Calu3 (cell line): Measurements from ENCODE around the gene MCCC2.

DNA sequence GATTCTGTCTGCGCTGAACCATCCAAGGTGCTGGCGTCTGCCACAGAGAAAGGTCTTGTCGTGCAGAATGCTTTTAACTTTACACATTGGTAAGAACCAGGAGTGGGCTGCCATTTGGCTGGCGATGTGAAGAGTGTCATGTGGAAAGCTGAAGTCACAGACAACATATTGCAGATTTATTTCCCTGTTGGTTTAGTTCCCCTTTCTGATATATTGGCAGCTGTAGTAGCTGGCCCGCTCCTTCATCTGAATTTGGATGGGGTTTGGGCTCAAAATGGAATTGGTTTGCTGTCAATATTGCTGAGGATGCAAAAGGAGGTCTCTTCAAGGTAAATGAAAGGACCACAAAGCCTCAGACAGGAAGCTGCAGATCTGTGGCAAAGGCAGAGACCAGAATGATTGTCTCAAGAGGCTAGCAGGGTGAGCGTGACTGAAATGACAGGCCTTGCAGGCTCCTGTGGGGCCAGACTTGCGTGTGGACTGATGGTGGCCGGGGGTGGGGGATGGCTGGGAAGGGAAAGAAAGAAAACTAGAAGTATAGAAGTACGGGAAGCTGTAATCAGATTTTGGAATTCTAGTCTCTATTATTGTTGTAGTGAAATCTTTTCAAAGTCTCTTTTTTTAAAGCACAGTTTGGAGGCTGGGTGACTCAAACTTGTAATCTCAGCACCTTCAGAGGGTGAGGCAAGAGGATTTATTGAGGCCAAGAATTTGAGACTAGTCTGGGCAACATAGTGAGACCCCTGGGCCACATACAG lies 25.1 kb upstream of the CD180 start:
- PRO-cap: no peak

DNA sequence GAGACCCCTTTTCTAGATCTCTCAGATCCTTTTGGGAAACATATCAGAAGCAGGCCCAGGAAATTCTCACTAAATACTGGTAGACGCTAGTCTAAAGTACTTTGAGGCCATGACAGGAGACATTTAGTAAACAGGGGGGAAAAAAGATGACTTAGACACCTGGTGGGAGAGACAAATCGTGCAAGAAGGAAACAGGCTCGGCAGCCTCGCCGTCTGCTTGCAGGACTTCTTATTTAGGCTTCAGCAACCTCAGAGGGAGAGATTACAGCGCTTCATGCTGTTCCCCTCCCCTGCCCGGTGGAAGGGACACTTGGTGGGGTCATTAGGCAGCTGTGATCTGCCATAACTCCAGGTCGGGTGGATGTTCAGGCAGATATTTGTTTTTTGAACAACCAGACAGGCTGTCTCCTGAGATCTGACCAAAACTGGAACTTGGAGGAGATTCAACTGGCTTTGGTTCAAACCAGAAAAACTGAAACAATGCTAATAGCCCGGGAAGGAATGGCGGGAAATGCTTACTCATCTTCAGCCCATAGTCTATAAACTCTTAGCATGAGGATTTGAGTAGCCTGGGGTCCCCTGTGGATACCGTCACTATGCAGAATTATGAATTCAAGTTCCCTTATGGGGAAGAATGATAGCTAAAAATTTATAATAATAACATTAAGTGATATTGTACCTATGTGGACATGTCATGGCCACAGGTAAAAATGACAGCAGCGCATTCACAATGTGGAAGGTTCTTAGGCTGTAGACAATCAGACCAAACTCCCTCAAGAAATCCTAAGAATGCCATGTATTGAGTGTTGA lies 38.2 kb upstream of the CD180 start:
- PRO-cap: no peak

GRCh38 chr5:67378539-67378817 lies 181.9 kb upstream of the CD180 start:
- PRO-cap: no peak

- PRO-cap: no peak
Observed at GRCh38 chr5:67474855-67475249, 278.3 kb upstream of the CD180 start.

- PRO-cap: no peak
Observed at GRCh38 chr5:67490573-67490805, 293.9 kb upstream of the CD180 start.

DNA sequence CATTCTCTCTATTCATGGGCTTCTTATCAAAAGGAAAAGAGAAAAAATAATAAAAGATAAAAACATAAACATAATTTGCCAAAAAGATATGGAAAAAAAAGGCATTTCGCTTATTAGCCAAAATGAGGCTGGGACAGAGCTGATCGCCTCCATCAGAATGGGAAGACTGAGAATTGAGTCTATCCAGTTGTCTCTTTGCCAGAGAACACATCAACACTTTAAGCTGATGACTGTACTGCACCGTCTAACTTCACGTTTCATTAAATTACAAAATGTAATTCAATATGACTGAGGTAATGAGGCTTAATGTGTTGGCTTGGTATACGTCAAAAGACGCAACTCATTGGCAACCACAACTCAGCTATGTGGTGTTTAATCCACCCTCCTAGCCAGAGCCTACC lies 462.6 kb upstream of the CD180 start:
- PRO-cap: unidirectional peak, plus-strand start at position 120 of the sequence

- PRO-cap: no peak
Observed at GRCh38 chr5:67792741-67793400, 422.7 kb upstream of the PIK3R1 start.

DNA sequence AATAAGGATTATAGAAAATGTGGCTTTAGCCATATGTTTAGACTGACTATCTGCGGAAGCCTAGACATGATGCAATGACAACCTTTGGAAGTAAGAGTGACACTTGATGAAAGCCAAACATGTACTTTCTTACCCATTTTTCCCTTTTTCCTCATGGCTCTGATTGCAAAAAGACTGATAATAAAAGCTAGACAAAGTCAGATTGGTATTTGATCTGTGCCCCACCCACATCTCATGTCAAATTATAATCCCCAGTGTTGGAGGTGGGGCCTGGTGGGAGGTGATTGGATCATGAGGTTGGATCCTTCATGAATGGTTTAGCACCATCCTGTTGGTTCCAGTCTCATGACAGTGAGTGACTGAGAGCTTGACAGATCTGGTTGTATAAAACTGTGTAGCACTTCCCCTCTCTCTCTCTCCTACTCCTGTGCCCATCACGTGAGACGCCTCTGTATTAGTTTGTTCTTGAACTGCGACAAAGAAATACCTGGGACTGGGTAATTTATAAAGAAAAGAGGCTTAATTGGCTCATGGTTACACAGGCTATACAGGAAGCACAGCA lies 243.5 kb upstream of the PIK3R1 start:
- PRO-cap: no peak

DNA sequence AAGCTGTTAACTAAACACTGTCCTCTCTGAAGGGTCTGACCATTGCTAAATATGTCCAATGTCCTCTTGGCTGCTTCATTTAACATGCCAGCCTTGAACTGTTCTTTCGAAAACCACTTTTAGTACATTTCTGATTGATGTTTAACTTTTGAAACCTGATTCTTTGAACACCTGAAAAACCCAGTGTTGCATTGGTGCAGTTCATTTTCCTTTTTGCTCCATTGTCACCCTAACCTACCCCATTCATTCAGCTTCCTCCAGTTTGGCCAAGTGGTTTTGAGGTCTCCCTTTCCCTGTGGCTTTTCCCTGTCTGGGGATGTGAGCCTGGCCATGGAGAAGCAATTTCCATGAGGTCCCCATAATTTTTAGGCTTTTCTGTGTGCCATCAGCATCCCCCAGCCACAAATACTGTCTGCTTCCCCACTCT lies 134.8 kb upstream of the PIK3R1 start:
- PRO-cap: no peak

DNA sequence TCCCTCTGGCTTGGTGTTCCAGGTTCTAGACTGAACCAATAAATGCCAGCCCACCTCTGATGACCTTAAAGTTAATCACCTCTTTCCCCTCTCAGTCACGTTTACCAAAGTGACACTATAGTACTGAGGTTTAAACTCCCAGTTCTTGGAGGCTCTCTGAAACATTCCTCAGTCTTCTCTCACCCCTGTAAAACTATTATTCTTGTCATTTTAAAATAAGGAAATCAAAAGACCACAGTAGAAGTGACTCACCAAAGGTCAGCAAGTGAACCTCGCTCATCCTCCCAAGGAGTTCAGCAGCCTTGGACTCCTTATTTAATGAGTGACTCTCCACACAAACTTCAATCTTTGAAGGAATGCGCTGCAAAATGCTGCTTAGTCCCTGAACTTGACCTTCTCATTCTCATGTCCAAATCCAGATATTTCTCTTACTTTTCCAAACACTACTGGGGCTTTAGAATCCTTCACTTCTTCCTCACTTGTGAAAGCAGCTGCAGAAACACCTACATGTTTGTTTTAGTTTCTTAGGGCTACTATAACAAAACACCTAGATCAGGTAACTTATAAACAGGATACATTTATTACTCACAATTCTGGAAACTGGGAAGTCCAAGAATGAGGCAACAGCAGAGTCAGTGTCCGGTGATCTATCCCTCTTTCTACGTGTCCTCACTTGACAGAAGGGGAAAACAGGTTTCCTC lies 103.9 kb downstream of the PIK3R1 start:
- PRO-cap: no peak

DNA sequence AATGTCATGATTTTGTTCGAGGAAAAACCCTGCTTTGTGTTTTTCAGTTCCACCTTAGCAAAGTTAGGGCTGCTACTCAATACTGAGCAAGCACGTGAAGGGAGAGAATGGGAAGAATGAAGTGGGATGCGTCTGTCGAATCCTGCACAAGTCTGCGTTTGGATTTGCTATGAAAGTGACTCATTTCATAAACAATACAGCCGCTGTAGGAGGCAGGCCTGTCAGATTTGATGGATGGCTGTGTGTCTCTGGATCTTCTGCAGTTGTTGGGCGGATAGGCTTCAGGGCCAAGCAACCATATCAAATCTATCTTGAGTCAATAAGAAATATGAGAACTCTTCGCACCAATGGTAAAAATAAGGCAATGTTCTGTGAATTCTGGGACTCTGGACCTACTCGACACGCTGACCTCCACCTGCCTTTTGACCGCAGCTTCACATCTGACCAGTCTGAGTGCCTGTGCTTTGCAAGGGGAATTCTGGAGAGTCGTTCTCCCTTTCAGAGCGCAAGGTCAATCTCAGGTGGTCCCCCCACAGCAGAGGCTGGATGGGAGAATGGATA lies 333.7 kb downstream of the PIK3R1 start:
- PRO-cap: no peak

DNA sequence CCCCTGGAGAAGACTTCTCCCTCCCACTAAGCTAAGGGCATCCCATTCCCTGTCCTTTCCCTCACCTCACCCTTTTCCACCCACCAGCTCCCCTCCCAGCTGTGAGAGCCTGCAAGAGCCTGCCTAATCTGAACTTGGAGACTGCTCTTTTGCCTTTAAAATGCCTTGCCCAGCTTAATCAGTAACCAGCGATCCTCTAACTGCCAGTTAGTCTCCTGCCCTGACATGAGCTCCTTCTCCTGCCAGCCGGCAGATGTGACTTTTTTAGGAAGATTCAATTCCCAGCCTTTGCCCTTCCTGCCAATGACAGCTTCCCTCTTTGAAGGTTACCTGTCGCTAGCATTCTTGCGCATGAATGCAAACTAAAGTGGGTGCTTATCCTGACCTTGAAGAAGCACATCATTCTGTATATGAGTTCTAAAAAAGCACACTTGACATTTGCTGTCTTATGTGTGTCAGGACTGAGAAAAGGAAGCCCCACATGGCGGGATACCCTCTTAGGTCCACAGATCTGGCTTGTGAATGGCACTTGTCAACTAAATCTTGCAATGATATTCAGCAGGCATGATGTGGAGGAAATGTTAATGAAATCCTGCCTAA lies 411.3 kb upstream of the SLC30A5 start:
- PRO-cap: no peak

DNA sequence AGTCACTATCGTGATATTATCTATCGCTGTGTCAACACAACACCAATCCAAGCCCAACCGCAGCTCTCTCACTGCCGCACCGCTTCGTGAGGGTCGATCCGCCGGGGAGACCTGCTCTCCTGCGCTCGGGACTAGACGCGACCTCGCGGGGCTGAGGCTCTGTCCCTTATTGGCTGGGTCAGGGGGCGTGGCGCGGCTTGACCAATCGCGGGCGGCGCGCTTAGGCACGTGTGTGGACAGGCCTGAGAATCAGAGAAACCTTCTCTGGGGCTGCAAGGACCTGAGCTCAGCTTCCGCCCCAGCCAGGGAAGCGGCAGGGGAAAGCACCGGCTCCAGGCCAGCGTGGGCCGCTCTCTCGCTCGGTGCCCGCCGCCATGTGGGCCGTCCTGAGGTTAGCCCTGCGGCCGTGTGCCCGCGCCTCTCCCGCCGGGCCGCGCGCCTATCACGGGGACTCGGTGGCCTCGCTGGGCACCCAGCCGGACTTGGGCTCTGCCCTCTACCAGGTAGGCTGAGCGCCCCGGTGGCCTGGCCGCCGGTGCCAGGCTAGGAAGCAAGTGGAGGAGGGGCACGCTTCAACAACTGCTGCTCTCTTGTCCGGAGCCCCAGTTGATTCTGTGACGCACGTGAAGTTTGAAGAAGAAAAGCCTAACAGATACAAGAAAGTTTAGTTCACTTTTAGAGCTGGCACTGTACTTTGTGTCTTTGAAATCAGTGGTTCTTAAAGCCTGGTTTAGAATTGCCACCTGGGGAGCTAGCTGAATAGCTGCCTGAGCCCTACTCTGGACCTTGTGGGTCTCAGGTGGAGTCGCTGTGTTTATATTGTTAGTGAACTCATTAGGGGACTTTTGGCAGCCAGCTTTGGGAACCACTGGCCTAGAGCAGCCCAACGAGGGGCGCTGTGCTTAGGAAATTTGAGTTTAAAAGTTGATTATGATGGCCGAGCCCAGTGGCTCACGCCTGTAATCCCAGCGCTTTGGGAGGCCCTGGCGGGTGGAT lies at the start of gene MCCC2:
Gene MCCC2, plus strand, starts transcription at position 289 of the 996 bp plus-strand sequence.
- PRO-cap: bidirectional peak, plus-strand start at position 259 of the sequence, minus-strand start at position 109 of the sequence; bidirectional peak, plus-strand start at position 541 of the sequence, minus-strand start at position 484 of the sequence; unidirectional peak, minus-strand start at position 614 of the sequence; unidirectional peak, minus-strand start at position 797 of the sequence

DNA sequence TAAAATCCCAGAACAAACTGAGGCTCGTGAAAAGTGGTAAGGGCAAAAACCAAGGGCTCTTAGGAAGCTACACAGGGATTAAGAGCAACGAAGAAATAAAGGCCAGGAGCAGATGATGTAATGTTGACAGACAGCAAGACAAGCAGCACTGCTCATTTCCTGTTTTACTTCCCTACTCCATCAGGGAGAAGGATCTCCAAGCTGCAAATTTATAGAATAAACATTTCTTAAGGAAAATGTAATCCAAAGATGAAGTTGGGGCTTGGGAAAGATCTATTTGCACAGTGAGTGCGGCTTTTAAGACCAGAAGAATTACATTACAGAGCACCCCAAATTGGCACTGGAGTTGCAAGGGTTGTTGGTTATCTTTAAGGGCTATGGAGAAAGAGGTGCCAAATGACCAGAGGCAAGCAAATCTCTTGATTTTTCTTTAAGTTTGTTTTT lies 182.2 kb upstream of the MAP1B start:
- PRO-cap: no peak

- PRO-cap: no peak
Observed at GRCh38 chr5:72079308-72079635, 28.0 kb upstream of the MAP1B start.

DNA sequence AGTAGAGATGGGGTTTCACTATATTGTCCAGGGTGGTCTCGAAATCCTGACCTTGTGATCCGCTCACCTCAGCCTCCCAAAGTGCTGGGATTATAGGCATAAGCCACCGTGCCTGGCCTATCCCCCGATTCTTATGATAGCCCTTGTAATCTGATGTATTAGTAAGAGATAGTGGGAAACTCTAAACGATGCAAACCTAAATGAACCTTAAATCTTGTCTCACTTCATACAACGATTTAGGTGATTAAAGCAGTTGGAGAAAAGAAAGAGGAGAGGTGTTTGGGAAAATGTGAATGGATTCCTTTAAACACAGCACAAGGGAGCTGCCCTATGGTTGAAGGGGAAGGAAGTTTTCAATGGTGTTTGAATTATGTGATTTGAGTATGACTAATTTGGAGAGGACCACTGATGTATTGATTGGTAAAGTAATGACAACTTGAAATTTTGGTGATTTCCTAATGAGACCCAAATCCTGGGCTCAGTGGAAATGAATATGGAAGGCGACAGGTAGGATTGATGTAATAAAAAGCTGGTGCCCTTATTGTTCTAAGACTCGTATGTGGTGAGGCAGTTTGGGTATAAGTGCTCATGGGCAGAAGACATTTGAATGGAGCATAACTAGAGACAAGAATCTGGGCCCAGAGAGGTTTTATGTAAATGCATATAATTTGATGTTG lies 51.1 kb downstream of the MAP1B start:
- PRO-cap: no peak

DNA sequence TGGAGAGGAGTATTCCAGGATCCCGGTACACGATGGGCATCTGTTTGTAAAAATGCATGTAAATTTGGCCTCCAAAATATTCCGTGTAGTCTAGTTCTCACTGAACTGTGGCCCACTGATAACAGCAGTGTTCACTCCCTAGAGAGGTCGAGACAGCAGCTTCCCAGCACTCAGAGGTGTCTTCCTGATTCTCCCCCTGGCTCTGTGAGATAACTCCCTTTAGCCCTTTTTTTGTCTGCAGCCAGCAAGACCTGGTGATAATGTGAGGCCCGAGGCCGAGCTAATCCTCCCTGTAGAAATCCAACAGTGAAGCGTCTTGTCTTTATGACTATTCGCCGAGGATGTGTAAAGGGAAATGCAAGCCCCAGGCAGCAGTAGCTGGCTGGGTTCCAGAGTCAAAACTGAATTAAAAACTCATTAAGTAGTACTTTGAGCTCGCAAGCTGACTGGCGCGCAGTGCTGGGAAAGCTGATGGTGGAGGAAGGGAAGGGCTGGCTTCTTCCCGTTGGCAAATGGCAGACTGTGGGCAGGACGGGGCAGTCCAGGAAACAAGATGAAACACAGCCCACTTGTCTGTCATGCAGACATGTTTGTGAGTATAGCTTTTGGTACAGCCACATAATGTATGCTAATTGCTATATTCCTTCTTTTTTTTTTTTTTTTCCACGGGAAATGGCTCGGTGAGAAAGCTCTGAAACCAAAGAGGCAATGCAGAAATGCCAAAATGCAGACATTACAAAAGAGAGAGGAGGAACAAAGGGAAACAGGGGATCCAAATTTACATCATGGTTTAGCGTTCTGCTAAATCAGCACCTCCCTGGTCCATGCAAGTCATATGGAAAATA lies 59.3 kb downstream of the MAP1B start:
- PRO-cap: no peak

- PRO-cap: unidirectional peak, minus-strand start at chr5:72282206
Observed at GRCh38 chr5:72281878-72282664, 38.0 kb downstream of the MRPS27 start.

DNA sequence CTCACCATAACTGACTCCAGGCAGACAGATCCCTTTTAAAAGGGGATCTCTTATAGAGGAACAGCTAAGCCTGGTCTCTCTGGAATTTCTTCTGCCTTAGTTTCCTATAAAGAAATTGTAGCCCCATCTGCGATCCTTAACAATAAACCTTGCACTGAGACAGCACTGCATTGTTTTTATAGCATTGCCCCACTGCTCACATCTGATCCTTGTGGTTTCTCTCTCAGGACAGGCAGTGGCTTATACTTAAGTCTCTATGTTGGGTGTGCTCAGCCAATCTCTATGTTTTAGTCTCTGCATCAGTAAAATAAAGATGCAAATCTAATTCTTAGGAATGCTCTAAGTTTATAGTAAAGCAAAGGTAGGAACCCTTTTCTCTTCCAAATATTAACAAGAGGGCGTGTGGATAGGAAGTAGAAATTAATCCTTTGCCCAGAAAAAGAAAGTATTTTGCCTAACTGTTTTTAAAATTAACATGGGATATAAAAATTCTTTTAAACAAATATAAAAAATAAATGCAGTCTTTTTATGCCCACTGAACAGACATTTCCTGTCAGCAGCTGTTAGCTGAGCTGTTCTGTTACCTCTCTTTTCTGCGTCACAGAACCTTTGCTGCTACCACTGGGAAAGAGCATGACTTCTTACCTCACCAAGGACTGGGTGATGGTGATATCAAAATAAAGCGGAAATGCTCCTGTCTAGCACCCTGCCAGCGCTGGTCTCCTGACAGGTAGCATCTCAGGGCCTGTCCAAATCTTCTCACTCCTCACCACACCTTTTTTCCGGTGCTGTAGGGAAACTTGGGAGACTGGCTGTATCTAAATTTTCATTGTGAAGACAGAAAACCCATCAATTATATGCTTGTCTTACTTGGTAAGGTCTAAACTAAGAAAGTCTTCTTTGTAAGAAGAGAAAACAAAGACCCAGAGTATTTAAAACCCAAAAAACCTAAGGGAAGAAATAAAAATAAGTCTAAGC lies 29.4 kb downstream of the MRPS27 start:
- PRO-cap: no peak

GRCh38 chr5:72387971-72388496 lies 67.9 kb downstream of the PTCD2 start:
- PRO-cap: no peak